ENCODE data around the genes OTOS, ANKMY1, RNPEPL1, AQP12A and AGXT.

DNA sequence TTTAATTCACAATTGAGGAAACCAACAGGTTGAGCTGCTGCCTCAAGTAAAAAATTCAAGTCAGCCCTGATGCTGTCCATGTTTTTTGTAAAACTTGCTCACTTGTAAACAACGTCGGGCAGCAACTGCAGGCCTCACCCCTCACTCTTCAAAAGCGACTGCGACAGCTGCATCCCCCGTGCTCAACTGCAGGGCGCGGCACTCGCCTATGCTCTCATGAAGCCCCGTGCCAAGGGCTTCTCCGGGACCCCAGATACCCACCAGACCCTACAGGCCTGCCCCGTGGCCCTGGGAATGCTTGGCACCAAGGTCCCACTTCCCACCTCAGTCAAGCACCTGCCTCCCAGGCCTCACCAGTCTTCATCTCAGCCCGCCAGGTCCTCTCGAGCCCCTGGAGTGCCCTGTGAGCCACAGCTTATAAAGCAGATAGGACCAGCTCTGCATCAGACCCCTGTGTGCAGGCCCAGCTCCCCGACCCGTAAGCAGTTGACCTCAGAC is 97.2 kb downstream of the HDAC4 start:
- RRBS: no CpG with 5 or more reads among the region's 15 CpGs

DNA sequence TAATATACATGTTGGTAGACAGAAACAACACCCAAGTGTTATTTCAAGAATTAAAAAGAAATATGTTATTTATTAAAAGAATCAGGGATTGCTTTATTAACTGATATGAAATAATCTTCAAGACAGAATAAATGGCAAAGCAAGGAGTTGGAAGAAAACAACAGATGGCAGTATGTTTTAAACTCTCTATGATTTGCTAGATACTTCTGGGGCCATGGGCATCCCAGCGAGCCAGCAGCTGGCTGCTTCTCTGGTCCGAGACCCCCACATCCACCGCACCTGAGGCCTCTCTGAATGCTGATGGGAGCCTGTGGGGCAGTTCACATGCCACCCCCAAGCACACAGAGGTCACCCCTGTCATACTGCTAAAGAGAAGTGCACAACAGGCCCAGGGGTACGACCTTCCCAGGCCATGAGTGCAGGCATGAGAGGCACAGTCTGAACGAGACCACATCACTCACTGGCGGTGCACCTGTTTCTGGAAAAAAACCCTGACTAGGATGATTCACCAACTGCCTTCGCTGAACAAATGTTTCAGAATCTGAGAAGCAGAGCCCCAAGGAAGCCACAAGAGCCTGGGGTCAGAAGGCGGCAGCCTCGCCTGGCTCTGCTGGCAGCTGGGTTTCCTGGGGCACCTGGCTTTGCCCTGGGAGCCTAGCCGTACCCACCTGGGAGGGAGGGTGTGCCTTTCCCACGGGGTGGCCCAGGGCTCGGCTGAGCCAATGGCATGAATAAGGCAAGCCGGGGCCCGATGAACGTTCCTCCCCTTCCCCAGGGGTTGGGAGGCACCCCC is 74.1 kb downstream of the HDAC4 start:
- RRBS: no CpG with 5 or more reads among the region's 15 CpGs

GRCh38 chr2:239331225-239332114 is 69.3 kb downstream of the HDAC4 start:
- RRBS: no CpG with 5 or more reads among the region's 31 CpGs

DNA sequence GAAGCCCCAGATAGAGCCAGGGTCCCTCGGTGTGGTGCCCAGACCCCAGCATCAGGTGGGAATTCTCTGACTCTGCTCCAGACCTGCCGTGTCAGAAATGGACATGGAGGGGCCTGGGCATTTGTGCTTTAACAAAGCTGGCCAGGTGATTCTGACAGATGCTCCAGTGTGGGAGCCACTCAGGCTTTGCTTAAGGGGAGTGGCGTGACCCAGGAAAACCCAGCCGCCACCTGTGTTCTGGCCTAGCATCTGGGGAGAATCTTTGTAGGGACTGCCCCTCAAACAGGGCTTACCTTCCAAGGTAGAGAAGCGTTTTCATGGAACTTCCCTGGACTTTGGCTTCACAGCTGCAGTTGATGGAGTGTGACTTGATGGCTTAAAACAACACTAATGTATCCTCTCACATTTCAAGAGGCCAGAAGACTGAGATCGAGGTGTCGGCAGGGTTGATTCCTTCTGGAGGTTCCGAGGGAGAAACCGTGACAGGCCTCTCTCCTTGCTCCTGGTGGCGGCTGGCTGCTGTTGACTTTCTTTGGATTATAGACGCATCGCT is 57.0 kb upstream of the HDAC4 start:
- RRBS: no CpG with 5 or more reads among the region's 12 CpGs

GRCh38 chr2:239499147-239499655 is 98.4 kb upstream of the HDAC4 start:
- RRBS: no CpG with 5 or more reads among the region's 16 CpGs

GRCh38 chr2:240140055-240140870 is at the start of gene OTOS:
OTOS (minus strand) TSS chr2:240140658.
- RRBS: 53% methylated on average over 5 of the region's 17 CpGs

GRCh38 chr2:240233637-240234496 is 93.4 kb upstream of the OTOS start:
- RRBS: no CpG with 5 or more reads among the region's 22 CpGs

GRCh38 chr2:240399887-240400218 is 35.6 kb upstream of the GPC1 start:
- RRBS: no CpG with 5 or more reads among the region's 5 CpGs

- RRBS: 60% methylated on average over 1 of the region's 19 CpGs
Measured at GRCh38 chr2:240459680-240460144, 24.2 kb downstream of the GPC1 start.

DNA sequence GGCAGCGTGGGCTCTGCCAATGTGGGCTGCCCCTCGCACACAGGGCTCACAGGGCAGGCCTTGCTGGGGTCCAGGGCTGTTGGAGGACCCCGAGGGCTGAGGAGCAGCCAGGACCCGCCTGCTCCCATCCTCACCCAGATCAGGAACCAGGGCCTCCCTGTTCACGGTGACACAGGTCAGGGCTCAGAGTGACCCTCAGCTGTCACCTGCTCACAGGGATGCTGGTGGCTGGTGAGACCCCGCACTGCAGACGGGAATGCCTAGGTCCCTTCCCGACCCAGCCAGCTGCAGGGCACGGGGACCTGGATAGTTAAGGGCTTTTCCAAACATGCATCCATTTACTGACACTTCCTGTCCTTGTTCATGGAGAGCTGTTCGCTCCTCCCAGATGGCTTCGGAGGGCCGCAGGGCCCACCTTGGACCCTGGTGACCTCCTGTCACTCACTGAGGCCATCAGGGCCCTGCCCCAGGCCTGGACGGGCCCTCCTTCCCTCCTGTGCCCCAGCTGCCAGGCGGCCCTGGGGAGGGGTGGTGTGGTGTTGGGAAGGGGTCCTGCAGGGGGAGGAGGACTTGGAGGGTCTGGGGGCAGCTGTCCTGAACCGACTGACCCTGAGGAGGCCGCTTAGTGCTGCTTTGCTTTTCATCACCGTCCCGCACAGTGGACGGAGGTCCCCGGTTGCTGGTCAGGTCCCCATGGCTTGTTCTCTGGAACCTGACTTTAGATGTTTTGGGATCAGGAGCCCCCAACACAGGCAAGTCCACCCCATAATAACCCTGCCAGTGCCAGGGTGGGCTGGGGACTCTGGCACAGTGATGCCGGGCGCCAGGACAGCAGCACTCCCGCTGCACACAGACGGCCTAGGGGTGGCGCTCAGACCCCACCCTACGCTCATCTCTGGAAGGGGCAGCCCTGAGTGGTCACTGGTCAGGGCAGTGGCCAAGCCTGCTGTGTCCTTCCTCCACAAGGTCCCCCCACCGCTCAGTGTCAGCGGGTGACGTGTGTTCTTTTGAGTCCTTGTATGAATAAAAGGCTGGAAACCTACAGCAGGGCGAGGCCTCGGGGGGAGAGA is 31.9 kb downstream of the GPC1 start:
- RRBS: no CpG with 5 or more reads among the region's 31 CpGs

DNA sequence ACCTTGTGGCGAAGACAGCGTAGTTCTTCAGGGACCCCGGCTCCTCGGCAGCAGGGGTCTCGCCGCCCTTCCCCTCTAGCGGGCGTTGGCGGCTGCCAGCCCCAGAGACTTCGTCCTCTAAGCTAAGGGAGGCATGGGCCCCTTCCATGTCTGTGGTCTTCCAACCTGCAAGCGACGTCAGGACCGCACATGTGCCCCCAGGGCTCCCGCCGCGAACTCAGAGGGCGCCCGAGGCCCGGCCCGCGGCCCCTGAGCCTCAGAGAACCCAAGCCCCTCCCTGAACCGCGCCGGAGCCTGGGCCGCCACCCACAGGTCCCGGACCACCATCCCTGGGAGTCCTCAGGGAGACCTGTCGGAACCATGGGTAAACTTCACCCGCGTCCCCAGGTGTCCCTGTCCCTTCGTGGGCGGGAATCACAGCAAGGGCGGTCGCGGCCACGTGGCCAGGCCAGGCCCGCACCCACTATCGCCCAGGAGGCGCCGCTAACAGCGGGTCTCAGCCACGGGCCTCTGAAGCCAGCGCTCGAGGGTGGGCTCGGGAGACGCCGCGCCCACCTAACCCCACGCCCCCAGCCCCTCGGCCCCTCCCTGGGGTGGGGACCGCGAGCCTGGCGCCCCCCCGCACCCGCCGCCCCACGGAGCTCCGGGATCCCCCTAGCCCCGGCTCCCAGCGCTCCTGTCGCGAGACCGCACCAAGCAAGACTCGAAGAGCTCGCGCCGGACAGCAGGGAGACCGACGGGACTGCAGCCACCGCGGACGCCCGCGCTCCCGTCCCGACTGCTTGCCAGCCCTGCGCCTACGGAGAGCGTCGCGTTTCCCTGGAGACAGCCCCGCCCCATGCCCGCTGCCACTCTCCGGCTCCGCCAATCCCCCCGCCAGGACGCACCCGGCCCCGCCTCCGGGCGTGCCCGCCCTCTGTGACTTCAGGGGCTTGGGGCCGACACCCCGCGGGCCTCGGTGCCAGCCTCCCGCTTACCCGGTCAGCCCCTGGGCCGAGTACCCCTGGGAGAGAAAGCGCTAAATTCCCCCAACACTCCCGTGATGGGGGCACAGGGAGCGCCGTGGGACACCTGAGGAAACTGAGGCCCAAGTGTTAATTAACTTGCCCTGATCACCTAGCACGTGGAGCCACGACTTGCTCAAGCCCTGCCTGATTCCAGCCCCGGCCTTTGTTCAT is at the start of gene ANKMY1:
Gene ANKMY1 (minus strand): TSS at position 801 of the 1,178 bp plus-strand sequence.
- RRBS: 97% methylated on average over 26 of the region's 105 CpGs

DNA sequence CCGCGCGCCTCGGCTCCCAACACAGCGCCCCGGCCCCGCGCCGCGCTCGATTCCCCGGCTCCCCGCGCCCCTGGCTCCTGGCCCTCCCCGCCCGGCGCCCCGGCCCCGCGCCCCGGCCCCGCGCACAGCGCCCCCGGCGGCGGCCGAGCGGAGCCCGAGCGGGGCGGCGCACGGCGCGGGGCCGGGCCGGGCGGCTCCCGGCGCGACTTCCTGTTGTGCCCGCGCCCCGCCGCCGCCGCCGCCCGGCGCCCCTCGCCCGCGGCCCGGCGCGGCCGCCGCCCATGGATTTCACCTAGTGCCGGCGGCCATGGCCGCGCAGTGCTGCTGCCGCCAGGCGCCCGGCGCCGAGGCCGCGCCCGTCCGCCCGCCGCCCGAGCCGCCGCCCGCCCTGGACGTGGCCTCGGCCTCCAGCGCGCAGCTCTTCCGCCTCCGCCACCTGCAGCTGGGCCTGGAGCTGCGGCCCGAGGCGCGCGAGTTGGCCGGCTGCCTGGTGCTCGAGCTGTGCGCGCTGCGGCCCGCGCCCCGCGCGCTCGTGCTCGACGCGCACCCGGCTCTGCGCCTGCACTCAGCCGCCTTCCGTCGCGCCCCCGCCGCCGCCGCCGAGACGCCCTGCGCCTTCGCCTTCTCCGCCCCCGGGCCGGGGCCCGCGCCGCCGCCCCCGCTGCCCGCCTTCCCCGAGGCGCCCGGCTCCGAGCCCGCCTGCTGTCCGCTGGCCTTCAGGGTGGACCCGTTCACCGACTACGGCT is at the start of gene RNPEPL1:
Gene RNPEPL1 (plus strand): TSS at position 205 of the 746 bp plus-strand sequence.
- RRBS: 1% methylated on average over 82 of the region's 135 CpGs

- RRBS: no CpG with 5 or more reads among the region's 13 CpGs
Measured at GRCh38 chr2:240686119-240686642, 3.5 kb upstream of the AQP12B start.

DNA sequence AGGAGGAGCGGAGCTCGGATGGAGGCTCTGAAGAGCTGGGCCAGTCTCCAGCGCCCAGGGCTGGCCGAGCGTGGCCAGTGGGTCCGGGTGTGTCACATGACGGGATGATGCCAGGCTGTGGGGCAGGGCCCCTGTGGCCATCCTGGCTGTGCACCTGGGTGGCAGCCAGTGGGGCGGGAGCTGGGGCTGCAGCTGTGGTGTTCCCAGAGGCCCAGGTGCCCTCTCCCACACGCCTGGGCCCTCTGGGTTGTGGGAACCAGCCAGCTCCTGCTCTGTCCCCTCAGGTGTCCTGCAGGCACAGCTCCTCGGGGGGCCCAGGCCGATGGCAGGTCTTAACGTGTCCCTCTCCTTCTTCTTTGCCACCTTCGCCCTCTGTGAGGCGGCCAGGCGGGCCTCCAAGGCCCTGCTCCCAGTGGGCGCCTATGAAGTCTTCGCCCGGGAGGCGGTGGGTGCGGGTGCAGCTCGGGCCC is at the start of gene AQP12A:
Gene AQP12A (plus strand): TSS at position 275 of the 470 bp plus-strand sequence.
- RRBS: no CpG with 5 or more reads among the region's 21 CpGs

DNA sequence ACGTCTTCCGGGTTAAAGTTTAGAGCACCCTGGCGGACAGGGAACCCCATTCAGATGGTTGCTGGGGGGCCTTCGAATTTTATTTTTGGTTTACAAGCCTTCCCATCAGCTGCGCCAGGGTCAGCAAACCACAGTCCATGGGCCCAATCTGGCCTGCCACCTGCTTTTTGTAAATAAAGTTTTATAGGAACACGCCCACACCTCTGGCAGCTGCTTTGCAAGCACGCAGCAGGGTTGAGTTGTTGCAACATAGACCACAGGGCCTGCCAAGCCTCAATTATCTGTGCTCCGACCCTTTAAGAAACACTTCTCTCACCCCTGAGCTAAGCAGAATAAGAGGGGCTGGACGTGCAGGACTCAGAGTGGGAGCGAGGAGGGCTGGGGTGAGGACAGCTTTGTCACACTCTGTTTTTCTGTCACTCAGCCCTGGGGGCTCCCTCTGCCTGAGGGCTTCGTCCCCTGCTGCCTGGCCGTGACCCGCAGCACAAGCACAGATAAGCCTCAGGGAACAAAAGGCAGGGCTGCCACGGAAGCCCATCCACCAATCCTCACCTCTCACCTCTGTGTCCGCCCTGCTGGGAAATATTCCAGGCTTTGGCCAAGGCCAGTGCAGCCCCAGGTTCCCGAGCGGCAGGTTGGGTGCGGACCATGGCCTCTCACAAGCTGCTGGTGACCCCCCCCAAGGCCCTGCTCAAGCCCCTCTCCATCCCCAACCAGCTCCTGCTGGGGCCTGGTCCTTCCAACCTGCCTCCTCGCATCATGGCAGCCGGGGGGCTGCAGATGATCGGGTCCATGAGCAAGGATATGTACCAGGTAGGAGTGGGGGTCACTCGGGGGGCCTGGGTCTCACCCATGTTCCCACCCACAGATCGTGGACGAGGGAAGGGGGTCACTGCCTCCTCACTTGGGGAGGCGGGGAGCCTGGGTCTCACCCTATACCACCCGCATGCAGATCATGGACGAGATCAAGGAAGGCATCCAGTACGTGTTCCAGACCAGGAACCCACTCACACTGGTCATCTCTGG is at the start of gene AGXT:
Gene AGXT (plus strand): TSS at position 607 of the 1,026 bp plus-strand sequence.
- RRBS: no CpG with 5 or more reads among the region's 28 CpGs

- RRBS: 67% methylated on average over 2 of the region's 17 CpGs
Measured at GRCh38 chr2:240889841-240890249, 6.1 kb downstream of the MAB21L4 start.

GRCh38 chr2:240911832-240912367 is 5.8 kb downstream of the CROCC2 start:
- RRBS: no CpG with 5 or more reads among the region's 17 CpGs

GRCh38 chr2:240934134-240934627 is 28.0 kb downstream of the CROCC2 start:
- RRBS: no CpG with 5 or more reads among the region's 18 CpGs

GRCh38 chr2:241000528-241001236 is 2.3 kb downstream of the SNED1 start:
- RRBS: no CpG with 5 or more reads among the region's 14 CpGs

- RRBS: 6% methylated on average over 5 of the region's 29 CpGs
Measured at GRCh38 chr2:241009647-241010645, 11.5 kb downstream of the SNED1 start.

All from PFSK-1 (cell line).